ENCODE measurements around a stretch of chr7.

- PRO-cap = no peak
Measured at GRCh38 chr7:54544658-54545513, 2.7 kb downstream of the VSTM2A start.

GRCh38 chr7:54746047-54746818, 12.8 kb downstream of the SEC61G start:
- PRO-cap = no peak

DNA sequence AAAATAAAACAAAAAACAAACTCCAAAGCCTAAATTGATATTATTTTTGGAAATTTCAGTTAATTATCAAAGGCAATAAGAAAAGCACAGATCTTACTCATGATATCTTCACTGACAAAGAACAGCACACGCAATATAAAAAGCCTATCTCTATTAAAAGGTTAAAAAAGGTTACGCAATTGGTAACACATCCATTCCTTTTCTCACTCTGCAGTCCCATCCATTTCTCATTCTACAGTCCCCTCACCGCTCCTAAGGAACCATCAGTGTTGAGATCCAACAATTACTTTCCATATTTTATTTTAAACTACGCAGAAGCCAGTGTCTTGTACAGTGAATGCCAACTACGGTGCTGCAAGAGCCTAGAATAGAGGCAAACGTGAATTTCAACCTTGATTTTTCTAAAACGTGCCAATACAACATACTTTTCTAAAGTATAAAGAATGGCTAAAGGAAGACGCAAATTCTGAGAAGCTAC, 1.2 kb downstream of the SEC61G start:
- PRO-cap = no peak

GRCh38 chr7:55005230-55005654, 13.6 kb upstream of the EGFR start:
- PRO-cap = no peak

GRCh38 chr7:55018088-55018332, 807 bp upstream of the EGFR start:
- PRO-cap = no peak

GRCh38 chr7:55019388-55019789, 572 bp downstream of the EGFR start:
- PRO-cap = no peak

DNA sequence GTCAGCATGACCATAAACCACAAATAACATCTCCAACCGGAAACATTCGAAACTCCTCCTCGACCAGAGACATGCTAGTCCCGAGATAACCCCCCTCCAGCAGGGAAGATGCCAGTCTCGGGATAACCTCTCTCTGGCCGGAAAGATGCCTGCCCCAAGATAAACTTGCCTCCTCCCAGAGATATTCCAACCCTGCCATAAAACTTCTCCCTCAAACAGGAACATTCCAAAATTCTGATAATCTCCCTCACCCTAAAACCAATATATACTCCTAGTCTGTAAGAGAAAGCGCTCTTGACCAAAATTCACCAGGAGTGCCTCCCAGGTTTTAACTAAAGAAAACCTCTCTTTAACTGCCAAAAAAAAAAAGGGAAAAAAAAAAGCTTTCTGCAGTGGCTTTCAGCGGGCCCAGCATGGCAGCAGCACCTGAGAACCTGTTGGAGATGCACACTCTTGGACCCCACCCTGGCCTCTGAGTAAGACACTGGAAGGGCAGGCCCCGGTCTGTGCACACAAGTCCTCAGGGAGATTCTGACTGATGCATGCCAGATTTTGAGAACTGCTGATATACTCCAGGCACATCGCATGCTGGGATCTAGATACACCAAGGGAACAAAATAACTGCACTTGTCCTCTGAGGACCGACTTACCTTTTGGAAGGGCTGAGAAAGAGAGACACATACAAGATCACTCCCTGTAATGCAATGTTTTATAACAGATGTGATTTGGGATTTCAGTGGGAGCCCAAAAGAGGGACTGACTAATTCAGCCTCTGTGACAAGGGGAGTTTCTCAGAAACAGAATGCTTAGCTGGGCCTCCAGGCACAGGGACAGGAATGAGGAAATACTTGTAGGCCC, 7.9 kb downstream of the EGFR start:
- PRO-cap = no peak

DNA sequence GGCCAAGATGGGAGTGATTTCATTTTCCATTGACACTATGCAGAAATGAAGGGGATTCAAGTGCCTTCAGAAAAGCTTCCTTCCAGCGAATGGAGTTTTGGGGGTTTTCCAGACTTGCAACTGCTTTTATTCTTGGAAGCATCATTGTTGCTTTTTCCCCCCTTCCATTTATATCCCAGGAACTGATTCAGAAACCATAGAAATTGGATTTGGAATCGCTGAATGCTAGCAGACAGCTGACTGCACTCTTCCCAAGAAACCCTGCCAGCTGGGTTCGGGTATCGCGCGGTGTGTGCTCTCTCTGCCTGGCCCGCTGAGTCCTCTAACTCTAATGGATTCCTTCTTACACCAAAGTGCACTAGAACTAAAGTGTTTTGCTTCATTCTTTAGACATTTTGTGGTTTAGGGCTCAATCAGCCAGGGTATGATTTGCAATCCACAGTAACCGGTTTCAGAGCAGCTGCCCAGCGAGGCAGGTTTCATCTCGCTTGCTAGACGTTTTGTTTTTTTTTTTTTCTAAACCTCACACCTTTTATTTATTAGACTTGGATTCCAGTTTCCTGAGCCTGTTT, 92.1 kb downstream of the EGFR start:
- PRO-cap = no peak

DNA sequence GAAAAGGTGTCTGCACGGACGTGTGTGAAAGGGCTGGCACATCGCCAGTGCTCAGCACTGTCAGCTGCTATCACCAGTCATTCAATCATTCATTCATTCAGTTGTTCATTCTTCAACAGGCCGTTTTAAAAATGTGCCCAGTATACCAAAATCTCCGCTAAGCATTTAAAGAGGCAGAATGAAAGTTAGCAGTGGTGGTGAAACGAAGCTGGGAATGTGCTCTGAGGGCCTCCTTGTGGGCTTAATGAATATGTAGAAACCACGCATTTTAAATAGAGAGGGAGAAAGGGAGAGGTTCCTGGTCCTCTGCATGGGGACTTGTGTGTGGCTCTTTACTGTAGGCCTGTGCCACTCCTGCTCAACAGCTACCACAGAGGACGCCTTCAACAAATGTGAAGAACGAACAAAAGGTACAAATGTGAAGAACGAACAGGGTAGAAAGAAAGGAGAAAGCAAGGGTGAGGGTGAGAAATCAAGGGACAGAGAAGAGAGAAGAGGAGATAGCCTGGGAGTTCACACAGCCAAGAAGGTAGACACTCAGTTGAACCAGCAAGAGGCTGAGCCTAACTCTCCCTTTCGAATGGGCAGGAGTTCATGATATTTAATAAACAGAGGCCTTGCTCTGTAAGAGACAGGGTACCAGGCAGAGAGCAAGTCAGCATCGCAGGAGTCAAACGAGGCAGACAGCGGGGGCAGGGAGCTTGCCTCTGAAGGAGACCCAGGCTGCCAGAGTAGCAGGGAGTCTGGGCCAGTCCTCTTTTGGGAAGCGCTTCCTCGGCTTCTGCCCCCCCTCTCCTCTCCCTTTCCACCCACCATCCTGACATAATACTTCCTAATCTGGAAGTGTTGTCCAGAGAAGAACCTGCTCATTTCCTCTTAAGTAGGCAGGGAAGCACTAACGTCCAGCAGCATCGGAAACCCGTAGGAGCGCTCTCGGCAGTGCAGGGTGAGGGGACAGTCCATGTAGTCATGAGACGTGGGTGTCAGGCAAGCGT, 170.8 kb downstream of the EGFR start:
- PRO-cap = no peak

- PRO-cap = no peak
Measured at GRCh38 chr7:55463397-55464112, 98.4 kb downstream of the LANCL2 start.

- PRO-cap = no peak
Measured at GRCh38 chr7:55532890-55534151, 39.0 kb downstream of the VOPP1 start.

DNA sequence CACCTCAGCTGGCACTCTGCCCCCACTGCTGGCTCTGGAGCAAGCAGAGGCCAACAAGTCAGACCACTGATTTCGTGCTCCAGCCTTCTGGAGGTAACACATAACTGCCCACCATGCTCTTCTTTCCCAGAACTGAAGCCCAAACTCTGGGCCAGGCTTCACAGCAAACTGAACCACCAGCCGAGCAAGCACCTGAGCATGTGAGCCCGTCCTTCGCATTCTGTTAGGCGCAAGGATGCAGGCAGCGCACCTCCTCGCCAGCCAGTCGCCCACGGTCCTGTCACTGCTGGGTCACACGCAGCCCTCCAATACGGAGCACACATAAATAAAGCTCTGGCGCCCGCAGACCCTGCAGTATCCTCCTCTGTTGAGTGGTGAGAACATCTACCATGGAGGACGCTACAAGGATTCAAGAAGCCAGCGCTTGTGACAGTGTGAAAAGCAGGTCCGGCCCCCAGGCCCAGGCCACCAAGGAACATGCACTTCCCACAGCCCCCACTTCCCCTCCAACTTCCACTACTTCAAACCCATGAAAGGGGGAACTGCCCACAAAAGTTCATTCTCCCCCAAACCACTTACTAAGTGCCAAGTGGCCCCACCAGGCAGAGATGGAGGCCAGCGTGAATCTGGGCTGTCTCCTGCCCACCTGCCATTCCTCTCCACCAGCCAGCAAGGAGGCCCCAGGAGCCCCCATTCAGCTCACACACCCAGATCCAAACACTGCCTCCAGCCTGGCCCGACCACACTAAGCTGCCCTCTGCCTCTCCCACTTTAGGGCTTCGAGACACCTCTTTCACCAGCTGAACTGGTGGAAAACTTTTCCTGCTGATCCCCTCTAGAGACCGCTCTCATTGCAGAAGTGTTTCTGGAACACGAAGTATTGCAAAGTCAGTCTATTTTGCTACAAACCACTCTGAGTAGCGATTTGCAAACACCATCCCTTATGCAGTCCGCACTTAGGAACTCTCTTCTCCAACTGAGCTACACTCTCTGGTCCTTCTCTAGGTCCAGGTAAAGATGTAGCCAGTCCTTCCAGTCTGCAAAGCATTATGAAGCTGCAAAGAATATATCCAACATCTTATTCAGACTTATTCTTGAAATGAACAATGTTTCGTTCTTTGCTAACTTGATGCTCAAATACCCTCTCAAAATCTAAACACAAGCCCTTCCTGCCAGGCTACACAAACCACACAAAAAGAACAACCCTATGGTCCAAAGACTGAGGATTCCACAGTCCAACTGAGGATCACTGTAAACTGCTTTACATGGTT, 34.6 kb downstream of the VOPP1 start:
- PRO-cap = no peak

GRCh38 chr7:55539426-55539904, 32.8 kb downstream of the VOPP1 start:
- PRO-cap = no peak

- PRO-cap = no peak
Measured at GRCh38 chr7:55551177-55551719, 21.1 kb downstream of the VOPP1 start.

DNA sequence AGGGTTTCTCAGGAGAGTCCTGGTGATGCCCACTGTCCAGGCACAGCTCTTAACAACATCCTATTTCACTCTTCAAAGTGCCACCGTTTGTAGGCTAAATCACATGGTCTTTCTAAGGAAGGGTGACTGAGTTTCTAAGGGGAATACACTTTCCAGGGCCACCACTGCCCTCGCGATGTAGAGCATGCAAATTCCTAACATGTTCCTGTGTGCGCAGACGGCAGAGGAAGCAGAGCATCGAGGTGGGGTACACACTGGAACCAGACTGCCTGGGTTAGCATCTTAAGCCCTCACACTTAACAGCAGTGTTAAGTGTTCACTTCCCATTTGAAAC, 3.1 kb downstream of the VOPP1 start:
- PRO-cap = no peak

DNA sequence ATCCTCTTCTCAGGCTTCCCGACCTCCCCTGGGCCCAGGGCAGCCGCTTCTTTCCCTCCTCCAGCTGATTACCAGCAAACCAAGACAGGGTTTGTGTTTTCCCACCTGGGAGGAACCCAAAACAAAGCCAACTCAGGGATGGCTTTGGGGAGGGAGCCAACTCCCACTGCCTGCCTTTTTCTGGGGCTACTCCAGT, 116.4 kb upstream of the VOPP1 start:
- PRO-cap = no peak

DNA sequence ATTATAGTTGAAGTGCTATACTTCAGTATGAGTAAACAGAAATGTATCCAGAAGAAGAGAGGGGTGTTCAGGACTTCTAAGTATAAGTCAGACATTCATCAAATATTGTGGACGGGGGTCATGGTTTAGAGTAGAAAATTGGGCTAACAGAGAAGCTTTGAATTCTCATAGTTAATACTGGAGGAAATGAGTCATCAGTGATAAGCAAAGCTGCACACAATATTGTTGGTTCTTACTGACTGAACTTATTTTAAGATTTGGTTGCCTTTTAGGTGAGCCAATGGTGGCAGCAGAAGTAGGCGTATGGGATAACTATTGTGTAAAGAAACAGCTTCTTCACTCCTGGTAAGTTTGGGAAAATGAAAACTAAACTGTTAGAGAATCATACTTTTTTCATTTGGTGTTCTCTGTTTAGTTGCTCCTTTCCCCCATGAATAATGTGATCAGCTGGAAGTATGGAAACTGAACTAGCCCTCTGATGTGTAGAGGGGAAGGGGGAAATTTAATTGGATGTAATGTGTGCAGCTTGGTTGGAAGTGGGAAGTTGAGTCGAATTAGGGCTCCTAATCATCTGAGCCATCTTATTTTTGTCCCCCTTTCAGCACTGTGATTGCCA, 1.6 kb upstream of the SUMF2 start:
- PRO-cap = no peak

- PRO-cap = no peak
Measured at GRCh38 chr7:56079951-56080407, 12.8 kb downstream of the PHKG1 start.

DNA sequence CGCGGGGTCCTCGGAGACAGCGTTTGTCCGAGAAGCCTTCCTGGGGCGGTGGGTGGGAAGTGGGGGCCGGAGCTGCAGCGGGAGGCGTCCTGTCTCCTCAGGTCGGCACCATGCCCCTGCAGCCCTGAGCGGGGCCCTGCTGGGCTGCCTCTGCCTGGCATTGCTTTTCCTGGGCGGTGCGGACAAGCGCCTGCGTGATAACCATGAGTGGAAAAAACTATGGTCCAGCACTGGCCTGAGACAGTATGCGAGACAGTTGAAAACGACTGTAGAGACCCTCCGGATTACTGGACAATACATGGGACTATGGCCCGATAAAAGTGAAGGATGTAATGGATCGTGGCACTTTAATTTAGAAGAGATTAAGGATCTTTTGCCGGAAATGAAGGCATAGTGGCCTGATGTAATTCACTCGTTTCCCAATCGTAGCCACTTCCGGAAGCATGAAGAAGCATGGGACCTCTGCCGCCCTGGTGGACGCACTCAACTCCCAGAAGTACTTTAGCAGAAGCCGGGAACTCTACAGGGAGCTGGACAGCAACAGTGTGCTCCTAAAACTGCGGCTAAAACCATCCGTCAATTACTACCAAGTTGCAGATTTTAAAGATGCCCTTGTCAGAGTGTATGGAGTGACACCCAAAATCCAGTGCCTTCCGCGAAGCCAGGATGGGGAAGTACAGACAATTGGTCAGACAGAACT, 59.5 kb upstream of the NUPR2 start:
- PRO-cap = no peak

- PRO-cap = no peak
Measured at GRCh38 chr7:60991935-60992283, 3006.7 kb upstream of the ZNF722 start.

Data from Calu3 (cell line).